Amniotic epithelial cell (primary cell): ENCODE data around the genes COLEC11, DCDC2C and ID2.

DNA sequence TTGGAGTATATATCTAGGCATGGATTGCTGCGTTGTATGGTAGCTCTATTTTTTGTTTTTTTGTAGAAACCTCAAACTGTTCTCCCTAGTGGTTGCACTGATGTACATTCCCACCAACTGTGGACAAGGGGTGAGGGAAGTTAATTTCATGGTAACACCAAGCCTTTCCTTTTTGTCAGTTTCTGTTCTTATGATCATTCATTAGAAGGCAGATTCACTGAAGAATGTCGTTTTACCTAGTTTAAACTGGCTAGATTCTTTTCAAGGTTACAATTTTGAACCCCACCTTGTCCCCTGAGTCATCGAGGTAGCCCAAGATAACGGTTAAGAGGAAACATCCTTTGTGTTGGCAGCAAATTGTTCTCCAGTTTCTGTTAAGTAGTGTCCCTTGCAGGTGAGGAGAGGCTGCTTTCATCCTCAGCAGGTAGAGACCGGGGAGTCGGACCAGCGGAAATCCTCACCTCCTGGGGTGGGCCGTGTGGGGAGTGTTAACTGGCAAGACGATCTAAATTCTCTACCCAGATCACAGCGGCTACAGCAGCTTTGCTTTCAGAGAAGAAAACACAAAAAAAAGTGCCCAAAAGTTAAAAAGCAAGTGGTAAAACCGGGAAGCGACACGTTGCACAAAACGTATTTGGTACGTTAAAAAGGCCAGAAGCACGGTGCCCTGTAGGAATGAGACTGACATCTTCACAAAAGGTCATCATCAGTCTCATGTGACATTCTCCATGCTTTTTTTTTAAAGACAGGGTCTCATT, 63.3 kb downstream of the ADI1 start:
- RRBS, result no CpG with 5 or more reads among the region's 16 CpGs

GRCh38 chr2:3461982-3462547, 57.3 kb downstream of the ADI1 start:
- RRBS, result no CpG with 5 or more reads among the region's 7 CpGs

GRCh38 chr2:3515550-3515949, 3.8 kb downstream of the ADI1 start:
- RRBS, result no CpG with 5 or more reads among the region's 7 CpGs

- RRBS, result no CpG with 5 or more reads among the region's 7 CpGs
These were observed 5.5 kb upstream of the ADI1 start for GRCh38 chr2:3524837-3525315.

DNA sequence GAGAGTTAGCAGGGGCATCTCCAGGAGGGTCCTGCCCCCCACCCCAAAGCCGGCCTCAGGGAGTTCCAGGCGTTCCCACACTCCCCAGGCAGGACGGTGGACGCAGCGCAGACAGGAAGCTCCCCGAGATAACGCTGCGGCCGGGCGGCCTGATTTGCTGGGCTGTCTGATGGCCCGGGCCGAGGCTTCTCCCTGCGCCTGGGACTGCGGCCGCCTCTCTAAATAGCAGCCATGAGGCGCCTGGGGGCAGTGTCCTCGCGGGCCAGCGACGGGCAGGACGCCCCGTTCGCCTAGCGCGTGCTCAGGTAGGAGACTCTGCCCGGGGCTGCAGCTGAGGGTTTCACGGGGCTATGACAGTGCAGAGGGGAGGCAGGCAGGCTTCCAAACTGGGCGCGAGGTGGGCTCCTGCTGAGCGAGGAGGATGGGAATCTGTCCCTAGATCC, at the start of gene COLEC11:
Gene COLEC11, plus strand, starts transcription at position 249 of the 443 bp plus-strand sequence.
- RRBS, result 5% methylated on average over 6 of the region's 30 CpGs

DNA sequence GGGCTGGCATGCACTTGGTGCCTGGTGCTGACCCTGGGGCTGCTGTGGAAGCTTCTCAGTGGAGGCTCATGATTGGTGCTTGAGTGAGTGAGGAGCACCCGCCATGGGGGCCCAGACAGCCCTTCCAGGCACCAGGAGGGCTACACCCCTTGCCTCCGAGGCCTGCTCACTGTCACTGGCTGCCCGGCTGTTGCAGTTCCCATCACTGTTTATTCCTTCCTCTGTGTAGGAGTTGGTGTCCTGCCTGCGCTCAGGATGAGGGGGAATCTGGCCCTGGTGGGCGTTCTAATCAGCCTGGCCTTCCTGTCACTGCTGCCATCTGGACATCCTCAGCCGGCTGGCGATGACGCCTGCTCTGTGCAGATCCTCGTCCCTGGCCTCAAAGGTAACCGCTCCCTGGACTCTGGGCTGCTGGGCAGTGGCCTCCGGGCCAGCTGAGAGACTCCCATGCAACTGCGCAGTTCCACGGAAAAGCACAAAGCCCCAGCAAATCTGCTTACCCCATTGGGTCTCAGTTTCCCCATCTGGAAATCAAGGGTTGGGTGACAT, 9.2 kb downstream of the COLEC11 start:
- RRBS, result 27% methylated on average over 5 of the region's 13 CpGs

- RRBS, result 6% methylated on average over 21 of the region's 94 CpGs
These were observed at the start of gene DCDC2C for GRCh38 chr2:3703352-3704037. Gene DCDC2C (plus strand): TSS chr2:3703575.

- RRBS, result 53% methylated on average over 7 of the region's 36 CpGs
These were observed 702 bp downstream of the DCDC2C start for GRCh38 chr2:3704038-3704516.

GRCh38 chr2:3912240-3912512, 208.8 kb downstream of the DCDC2C start:
- RRBS, result no CpG with 5 or more reads among the region's 6 CpGs

- RRBS, result no CpG with 5 or more reads among the region's 4 CpGs
These were observed 493.4 kb downstream of the CMPK2 start for GRCh38 chr2:6372110-6372814.

DNA sequence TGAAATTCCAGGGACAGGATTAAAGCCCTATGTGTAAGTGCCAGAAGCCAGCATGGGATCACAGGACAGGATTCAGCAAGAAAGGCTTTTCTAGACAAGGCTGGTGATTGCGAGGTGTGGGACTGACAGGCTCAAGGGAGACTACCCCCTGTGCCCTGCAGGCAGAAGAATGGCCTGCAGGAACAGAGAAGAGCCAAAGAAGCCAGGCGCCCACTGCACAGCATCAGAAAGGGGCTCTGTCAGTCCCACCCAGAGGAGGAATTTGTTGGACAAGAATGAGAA, 389.5 kb downstream of the CMPK2 start:
- RRBS, result no CpG with 5 or more reads among the region's 2 CpGs

- RRBS, result no CpG with 5 or more reads among the region's 9 CpGs
These were observed 41.8 kb downstream of the RNF144A start for GRCh38 chr2:6958922-6959533.

- RRBS, result no CpG with 5 or more reads among the region's 9 CpGs
These were observed 74.9 kb downstream of the RNF144A start for GRCh38 chr2:6992106-6992503.

- RRBS, result no CpG with 5 or more reads among the region's 11 CpGs
These were observed 556.1 kb upstream of the ID2 start for GRCh38 chr2:8125548-8126451.

DNA sequence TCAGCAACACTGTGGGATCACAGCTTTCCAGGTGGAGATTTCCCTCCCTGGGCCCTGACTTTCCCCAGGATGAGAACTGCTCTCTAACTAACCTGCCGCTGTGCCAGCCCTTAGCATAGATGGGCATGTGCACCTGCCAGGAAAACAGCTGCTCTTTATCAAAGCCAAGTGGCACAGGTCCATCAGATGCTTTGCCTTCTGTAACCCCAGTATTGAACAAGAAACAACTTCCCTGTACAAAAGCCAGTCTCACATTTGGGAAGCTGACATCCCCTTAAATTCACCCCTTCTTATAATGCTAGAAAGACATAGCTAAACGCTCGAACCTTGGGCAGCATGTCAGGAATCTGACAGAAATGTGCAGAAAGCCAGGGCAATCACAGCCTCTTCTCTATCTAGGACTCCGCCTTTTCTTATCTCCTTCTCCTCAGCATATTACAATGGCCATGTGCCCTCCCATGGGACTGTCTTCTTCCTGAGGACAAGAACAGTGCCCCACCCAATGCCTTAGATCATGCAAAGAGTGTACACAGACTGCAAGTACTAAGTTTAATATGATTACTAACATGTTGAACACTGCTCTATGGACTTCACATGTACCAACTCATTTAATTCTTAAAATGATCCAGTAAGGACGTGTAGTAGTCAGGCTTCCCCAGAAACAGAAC, 535.3 kb upstream of the ID2 start:
- RRBS, result no CpG with 5 or more reads among the region's 5 CpGs

DNA sequence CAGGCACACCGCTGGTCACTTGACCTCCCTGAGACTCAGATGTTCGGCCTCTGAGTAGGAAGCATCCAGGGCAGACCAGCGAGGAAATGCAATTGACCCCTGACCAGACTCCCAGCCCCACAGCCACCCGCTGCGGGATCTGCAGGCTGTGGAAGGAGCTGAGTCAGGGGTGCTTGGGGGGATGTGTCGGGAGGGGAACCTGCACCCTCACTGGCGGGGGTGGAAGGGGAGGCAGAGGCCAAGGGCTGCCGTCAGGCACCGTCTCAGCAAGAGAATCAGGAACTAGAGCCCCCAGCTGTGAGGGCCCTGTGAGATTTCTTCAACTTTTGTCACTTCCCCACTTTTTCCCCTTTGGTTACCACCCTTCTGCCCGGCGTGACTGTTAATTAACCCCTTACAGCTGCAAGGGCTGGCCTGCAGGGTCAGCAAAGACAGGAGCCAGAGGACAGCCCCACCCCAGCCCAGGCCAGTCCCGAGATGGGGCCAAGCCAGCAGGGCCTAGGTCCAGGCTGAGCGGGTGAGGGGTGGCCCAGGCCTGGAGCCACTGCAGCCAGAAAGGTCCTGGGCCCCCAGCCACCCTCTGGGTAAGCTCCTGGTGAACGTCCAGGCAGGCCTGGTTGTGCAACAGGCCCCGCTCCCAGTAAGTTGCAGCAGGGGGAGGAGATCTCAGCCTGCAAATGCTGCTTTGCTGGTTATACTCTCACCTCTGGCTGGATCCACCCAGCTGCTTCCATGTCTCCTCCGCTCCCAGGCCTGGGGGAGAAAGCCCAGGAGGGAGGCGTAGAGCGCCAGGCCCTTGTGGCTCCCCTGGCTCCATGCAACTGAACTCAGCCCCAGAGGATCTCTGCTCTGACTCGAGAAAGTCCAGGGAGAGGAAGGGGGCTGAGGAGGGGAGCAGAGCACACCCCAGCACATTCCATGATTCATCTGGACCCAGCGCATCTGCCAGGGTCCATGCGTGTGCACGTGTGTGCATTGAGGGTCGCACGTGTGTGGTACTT, 146.9 kb upstream of the ID2 start:
- RRBS, result no CpG with 5 or more reads among the region's 24 CpGs

DNA sequence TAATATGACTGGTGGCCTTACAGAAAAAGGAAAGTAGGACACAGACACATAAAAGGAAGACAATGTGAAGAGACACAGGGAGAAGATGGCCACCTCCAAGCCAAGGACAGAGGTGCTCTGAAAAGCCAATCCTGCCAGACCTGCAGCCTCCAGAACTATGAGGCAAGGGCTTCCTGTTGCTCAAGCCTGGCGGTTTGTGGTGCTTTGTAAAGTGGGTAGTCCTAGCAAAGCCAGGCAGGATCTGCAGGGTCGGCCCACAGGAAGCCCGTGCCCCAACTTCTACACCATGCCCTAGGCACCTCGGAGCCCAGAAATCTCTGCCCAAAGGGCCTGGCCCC, 37.4 kb upstream of the ID2 start:
- RRBS, result no CpG with 5 or more reads among the region's 4 CpGs

GRCh38 chr2:8659965-8660748, 21.7 kb upstream of the ID2 start:
- RRBS, result no CpG with 5 or more reads among the region's 13 CpGs

DNA sequence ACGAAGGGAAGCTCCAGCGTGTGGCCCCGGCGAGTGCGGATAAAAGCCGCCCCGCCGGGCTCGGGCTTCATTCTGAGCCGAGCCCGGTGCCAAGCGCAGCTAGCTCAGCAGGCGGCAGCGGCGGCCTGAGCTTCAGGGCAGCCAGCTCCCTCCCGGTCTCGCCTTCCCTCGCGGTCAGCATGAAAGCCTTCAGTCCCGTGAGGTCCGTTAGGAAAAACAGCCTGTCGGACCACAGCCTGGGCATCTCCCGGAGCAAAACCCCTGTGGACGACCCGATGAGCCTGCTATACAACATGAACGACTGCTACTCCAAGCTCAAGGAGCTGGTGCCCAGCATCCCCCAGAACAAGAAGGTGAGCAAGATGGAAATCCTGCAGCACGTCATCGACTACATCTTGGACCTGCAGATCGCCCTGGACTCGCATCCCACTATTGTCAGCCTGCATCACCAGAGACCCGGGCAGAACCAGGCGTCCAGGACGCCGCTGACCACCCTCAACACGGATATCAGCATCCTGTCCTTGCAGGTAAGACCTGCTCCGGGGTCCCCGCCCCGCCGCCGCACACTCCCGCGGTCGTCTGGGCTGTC, at the start of gene ID2:
Gene ID2, plus strand, starts transcription at position 70 of the 589 bp plus-strand sequence.
- RRBS, result 1% methylated on average over 7 of the region's 43 CpGs